Stomach (tissue), 7 donors: Measurements from ENCODE around the gene PLCD1.

DNA sequence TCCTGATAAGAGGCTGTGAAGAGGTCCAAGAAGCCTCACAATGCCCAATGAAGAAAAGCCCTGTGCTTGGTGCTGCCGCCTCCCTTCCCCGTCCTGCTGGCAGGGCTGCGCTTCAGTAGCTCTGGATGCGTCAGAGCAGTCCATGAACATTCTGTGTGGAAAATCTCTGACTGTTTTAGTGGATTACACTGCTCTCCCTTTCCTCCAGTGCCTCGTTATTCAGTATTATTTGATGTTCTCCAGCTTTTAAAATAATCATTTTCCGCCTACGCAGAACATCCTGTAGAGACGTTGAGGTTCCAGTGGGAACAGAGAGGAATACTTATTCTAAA, 39.7 kb downstream of the MLH1 start:
- PRO-cap = no peak
- RAMPAGE, long total RNA, 5 experiments = no peak in any of the 5 experiments
- RRBS = no CpG with 5 or more reads among the region's 8 CpGs

DNA sequence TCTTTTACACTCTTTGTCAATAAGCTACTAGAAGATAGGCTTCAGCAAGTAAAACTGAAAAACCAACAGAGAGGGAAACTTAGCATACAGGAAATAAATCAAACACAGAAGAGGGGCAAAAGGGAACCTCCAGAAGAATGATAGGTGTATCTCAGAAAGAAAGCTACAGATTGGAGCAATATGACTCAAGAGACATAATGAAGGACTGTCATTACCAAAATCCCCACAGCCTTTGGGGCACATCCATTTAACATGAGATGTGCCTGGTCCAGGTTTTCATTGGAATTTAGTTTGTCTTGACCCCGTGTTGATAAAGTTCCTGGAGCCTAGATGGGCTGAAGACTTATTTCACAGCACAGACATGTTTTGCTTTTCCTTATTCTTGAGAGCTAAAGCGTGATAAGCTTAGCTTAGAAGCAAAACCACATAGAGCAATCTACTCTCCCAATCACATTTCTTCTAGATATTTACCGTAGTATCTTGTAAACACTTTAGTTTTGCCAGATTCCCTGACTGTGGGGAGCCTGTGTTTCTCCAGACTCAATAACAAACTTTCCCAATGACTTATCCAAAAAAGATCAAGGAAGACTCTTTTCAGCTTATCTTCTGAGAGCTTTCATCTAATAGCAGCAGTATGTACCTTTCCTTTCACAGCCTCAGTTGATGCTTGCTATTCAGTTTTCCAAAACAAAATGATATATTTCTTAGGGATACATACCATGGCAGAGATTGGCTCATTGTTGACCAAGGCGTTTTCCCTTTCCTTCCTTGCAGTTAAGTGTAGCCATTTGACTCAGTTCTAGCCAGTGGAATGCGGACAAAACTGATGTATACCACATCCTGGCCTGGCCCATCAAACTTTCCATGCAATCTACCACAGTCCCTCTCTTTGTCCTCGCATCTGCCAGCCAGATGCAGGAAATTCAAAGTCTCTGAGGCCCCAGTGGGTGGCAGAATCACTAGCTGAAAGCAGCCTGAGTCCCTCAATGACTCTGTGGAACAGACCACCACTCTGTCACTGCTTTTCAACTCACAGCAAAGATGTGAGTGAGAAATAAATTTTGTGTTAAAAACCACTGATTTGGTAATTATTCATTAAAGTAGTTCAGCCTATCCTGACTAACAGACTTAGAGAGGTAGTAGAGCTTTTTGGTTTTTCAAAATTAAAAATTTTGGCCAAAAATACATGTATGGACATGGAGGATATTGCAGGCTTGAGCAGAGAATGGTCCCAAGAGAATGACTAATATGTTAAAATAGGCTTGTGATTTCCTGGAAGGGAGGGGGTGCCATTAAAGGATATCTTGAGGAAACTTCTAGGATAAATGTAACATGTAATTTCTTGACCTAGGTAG, 11.3 kb downstream of the LRRFIP2 start:
- PRO-cap = no peak
- RAMPAGE, long total RNA, 5 experiments = start-site peak on the minus strand in 1 of 5 experiments, centred at position 965 of the sequence, 5 reads per replicate
- RRBS = no CpG with 5 or more reads among the region's 6 CpGs

DNA sequence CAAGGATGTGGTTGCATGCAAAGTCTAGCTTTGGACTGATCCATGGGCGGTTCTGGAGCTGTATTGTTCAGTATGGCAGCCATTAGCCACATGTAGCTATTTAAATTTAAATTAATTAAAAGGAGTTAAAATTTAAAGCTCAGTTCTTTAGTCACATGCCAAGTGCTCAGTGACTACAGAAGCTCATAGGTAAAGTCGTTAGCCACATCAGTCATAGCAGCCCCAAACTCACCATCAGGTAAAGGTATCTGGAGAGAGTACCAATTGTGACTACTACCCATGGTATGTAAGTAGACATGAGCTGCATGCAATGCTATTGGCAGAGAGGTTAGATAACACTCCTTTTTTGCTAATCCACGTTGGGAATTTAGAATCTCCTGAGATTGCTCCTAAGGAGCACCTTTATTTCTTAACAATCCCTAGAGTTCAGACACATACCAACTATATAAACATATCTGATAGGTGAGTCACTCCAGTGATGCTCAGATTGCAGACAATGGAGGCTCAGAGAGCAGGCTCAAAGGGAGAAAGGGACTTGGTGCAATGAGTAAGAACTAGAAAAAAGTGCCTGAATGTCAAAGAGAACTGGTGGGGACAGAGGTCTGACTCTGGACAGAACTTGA, 21.8 kb upstream of the GOLGA4 start:
- PRO-cap = no peak
- RAMPAGE, long total RNA, 5 experiments = no peak in any of the 5 experiments
- RRBS = no CpG with 5 or more reads among the region's 3 CpGs

DNA sequence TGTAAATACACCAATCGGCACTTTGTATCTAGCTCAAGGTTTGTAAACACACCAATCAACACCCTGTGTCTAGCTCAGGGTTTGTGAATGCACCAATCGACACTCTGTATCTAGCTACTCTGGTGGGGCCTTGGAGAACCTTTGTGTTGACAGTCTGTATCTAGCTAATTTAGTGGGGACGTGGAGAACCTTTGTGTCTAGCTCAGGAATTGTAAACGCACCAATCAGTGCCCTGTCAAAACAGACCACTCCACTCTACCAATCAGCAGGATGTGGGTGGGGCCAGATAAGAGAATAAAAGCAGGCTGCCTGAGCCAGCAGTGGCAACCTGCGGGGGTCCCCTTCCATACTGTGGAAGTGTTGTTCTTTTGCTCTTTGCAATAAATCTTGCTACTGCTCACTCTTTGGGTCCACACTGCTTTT, 9.5 kb upstream of the GOLGA4 start:
- PRO-cap = no peak
- RAMPAGE, long total RNA, 5 experiments = no peak in any of the 5 experiments
- RRBS = no CpG with 5 or more reads among the region's 5 CpGs

- PRO-cap = no peak
- RAMPAGE, long total RNA, 5 experiments = start-site peak on the plus strand in 2 of 5 experiments, at chr3:37275509-37275603 at its widest, 11 to 14 reads per replicate
- RRBS = no CpG with 5 or more reads among the region's 14 CpGs
Measured at GRCh38 chr3:37275471-37275686, 32.3 kb downstream of the GOLGA4 start.

DNA sequence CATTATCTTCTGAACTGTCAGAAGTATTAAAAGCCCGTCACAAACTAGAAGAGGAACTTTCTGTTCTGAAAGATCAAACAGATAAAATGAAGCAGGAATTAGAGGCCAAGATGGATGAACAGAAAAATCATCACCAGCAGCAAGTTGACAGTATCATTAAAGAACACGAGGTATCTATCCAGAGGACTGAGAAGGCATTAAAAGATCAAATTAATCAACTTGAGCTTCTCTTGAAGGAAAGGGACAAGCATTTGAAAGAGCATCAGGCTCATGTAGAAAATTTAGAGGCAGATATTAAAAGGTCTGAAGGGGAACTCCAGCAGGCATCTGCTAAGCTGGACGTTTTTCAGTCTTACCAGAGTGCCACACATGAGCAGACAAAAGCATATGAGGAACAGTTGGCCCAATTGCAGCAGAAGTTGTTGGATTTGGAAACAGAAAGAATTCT, 80.9 kb downstream of the GOLGA4 start:
- PRO-cap = no peak
- RAMPAGE, long total RNA, 5 experiments = start-site peak on the plus strand in 3 of 5 experiments, centred at positions 29 to 313 of the sequence, 26 to 130 reads per replicate
- RRBS = no CpG with 5 or more reads among the region's 3 CpGs

GRCh38 chr3:37588698-37589331, 136.9 kb downstream of the ITGA9 start:
- PRO-cap = bidirectional peak, plus-strand start at chr3:37589062, minus-strand start at chr3:37588881
- RAMPAGE, long total RNA, 5 experiments = no peak in any of the 5 experiments
- RRBS = no CpG with 5 or more reads among the region's 8 CpGs

DNA sequence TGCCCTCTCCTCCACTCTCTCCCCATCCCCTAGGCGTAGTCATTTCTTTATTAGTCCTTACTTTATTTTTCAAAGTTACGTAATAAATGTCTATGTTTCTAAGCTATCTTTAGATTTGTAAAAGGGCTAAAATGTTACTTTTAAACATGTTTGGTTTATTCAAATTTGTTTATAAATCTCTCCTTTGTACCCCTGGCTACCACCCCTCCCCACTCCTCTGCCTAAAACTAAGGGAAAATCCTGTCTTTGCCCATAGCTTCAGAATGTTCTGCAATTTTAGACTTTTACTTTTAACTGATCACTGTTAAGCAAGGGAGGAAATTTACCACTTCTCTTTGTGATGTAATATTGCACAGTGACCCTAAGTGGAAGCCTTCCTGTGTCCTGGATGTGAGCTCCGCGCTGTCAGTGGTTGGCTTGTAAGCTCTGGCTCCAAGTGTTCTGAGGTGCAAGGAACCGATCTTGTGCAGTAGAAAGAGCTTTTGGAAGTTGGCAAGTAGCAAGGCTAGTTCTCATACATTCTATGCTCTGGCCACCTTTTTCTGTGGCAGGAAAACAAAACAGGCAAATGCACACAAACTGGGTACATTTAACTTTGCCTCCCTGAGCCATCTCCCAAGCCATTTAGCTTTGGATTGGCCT, 10.5 kb upstream of the VILL start:
- PRO-cap = no peak
- RAMPAGE, long total RNA, 5 experiments = start-site peak on the plus strand in 1 of 5 experiments, centred at position 276 of the sequence, 8 reads per replicate
- RRBS = no CpG with 5 or more reads among the region's 5 CpGs

- PRO-cap = no peak
- RAMPAGE, long total RNA, 5 experiments = start-site peak on the plus strand in 2 of 5 experiments, at chr3:37980742-37981191 at its widest, 23 to 48 reads per replicate
- RRBS = no CpG with 5 or more reads among the region's 14 CpGs
Measured at GRCh38 chr3:37980582-37981366, 9.8 kb upstream of the VILL start.

DNA sequence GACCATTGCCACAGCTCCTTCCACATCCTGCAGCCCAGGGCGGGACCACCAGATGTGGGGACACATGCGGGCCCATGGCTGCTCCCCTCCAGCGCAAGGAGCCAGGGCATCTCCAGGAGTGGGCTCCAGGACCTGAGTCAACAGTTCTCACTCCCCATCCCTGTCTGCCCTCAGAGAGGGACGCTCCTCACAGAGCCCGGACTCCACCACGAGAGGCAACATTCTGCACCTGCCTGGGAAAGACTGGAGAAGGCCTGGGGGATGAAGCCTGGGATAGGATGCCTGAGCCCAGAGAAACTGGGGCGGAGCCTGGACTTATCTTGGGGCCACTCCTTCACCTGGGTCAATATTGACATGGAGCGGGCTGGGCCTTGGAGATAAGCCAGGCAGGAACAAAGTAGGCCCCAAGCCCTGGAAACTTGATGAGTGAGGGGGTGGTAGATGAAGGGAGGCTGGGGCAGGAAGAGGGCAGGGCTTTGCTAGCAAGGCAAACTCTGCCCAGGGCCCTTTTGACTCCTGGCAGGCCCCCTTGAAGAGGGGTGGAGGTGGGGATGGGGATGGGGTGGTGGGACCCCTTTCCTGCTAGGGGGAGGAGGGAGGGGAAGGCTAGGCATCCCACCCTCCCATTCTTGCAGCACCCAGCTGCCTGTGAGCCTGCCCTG, 3.7 kb upstream of the VILL start:
- PRO-cap = bidirectional peak, plus-strand start at position 440 of the sequence, minus-strand start at position 245 of the sequence
- RAMPAGE, long total RNA, 5 experiments = start-site peak on the minus strand in 1 of 5 experiments, centred at position 216 of the sequence, 8 reads per replicate
- RRBS = no CpG with 5 or more reads among the region's 8 CpGs

DNA sequence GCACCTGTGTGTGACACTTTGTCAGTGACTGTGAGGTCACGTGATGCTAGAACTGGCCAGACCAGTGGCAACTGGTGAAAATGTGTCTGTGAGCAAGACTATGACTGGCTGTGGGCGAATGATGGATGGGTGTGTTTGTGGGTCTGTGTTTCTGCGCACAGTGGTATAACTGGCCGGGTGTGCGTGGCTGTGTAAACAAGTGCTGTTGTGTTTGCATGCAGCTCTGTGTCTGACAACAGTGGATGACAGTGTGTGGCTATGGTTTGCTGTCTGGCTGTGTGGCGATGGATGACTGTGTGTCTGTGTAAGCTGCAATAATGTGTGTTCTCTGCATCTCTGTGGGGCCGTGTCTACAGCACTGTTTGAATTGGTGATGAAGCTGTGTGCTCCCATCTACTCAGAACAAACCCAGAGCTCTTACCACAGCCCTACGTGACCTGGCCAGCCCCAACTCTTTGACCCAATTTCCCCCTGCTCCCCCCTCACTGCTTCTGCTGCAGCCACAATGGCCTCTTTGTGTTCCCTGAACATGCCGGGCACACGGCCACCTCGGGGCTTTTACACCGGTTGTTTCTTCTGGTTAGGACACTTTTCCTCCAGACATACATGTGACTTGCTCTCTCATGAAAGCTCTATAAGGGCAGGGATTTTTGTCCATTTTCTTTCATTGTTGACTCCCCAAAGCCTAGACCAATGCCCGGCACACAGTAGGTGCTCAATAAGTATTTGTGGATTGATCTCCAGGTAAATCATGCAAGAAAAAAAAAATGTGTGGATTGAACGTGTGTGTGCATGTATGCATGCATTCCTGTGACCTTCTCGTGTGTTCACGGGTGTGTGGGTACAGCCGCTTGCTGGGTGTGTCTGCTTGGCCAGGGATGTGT, 14.5 kb downstream of the VILL start:
- PRO-cap = unidirectional peak, minus-strand start at position 404 of the sequence
- RAMPAGE, long total RNA, 5 experiments = no peak in any of the 5 experiments
- RRBS = 29% methylated on average over 2 of the region's 17 CpGs

GRCh38 chr3:38007757-38008789, 17.5 kb downstream of the VILL start:
- PRO-cap = no peak
- RAMPAGE, long total RNA, 5 experiments = start-site peak on the minus strand in 1 of 5 experiments, at chr3:38008030-38008298 at its widest, 11 reads per replicate
- RRBS = no CpG with 5 or more reads among the region's 29 CpGs

DNA sequence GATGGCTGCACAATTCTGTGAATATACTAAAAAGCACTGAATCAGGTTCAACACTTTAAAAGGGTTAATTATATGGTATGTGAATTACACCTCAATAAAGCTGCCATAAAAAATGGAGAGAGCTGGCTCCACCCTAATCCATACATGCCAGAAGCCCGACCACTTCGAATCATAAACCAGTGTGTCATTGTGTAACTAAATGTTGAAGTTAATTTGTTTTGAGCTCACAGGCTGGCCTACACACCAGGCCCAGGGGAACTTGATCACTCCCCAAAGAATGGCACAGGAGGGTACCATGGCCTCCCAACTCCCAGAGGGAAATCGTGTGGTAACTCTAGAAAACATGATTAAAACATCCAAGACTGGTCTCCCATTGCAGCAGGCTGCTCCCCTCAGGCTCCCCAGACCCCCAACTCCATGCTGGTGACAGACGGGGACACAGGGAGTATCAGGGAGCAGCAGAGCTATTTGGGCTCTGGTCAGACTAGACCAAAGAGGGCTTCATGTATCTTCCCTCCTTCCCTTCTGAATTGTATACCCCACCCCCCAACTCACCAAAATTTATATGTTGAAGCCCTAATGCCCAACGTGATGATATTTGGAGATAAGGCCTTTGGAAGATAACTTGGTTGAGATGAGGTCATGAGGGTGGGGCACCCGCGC, 13.8 kb downstream of the PLCD1 start:
- PRO-cap = no peak
- RAMPAGE, long total RNA, 5 experiments = no peak in any of the 5 experiments
- RRBS = no CpG with 5 or more reads among the region's 7 CpGs

GRCh38 chr3:38029455-38030319, at the start of gene PLCD1:
Gene PLCD1, minus strand, starts transcription at chr3:38029642.
- PRO-cap = bidirectional peak, plus-strand start at chr3:38029844, minus-strand start at chr3:38029642
- RAMPAGE, long total RNA, 5 experiments = start-site peak on the minus strand in 1 of 5 experiments, at chr3:38029553-38029702 at its widest, 15 to 29 reads per replicate
- RRBS = 2% methylated on average over 45 of the region's 77 CpGs

DNA sequence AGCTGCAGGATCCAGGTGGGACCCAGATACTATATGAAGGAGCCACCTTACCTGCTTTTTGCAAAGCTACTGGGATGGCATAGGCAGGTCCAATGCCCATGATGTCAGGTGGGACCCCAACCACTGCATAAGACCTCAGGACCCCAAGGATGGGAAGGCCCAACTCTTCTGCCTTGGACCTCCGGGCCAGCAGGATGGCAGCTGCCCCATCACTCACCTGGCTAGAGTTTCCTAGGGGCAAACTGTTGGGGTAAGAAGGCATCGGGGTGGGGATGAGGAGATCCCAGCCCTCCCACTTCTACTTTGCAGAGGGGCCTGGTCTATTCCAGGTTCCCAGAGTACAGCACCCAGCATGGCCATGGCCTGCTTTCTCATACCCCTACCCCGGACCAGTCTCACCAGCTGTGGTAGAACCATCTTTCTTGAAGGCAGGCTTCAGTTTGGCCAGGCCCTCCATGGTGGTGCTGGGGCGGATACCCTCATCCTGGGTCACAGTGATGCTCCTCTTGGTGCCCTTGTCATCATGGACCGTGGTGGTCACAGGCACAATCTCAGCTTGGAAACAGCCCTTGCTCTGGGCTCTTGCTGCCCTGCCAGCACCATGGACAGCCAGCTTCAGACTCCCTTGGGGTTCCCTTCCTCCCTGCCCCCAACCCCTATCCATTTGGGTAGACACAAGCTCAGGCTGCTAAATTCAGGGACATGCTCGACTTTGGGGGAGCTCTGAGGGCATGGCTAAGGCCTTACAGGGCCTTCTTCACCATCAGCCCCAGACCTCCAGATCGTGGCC, 10.6 kb downstream of the ACAA1 start:
- PRO-cap = no peak
- RAMPAGE, long total RNA, 5 experiments = start-site peak on the minus strand in 3 of 5 experiments, centred at positions 134 to 257 of the sequence, 21 to 23 reads per replicate
- RRBS = no CpG with 5 or more reads among the region's 7 CpGs

DNA sequence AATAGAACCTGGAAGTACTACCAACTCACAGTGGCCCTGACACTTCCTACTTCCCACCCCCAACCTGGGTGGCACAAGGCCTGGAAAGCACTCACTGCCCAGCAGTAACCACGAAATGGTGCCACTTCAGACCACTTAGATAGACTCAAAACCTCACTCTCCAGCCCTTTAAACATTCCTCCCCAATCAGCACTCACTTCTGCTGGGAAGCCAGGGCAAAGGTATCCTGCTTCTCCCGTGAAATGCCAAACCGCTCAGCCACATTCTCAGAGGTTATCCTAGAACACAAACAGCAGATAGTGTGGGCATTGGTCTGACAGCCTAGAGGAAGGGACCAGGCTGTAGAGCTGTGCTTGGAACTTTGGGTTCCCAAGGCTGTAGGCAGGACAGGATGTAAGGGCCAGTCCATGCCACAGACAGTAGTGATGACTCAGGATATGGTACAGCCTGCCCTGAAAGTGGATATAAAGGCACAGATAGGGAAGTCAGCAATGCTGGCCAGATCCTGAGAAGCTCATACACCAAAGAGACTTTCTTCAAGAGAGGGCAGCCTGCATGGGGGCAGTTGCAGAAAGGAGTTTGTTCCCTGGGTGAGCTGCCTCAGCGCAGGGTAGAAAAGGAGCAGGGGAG, 9.2 kb downstream of the ACAA1 start:
- PRO-cap = no peak
- RAMPAGE, long total RNA, 5 experiments = start-site peak on the minus strand in 2 of 5 experiments, centred at positions 123 to 266 of the sequence, 13 to 44 reads per replicate
- RRBS = no CpG with 5 or more reads among the region's 4 CpGs

DNA sequence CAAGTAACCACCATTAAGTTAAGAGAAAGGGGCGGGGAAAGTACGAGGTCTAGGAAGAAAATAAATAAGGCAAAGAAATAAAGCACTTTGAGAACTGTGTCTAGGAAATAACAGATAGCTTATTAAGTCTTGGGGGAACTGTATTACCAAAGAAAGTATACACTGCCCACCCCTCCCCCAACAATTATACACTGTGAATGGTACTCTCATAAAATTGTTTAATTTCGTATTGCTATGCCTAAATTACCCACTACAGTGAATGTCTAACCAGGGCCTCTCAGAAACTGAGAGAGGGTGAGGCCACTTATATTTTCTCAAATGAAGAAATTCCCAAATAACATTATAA, 3.8 kb upstream of the ACVR2B start:
- PRO-cap = no peak
- RAMPAGE, long total RNA, 5 experiments = no peak in any of the 5 experiments
- RRBS = no CpG with 5 or more reads among the region's 3 CpGs

- PRO-cap = no peak
- RAMPAGE, long total RNA, 5 experiments = no peak in any of the 5 experiments
- RRBS = no CpG with 5 or more reads among the region's 2 CpGs
Measured at GRCh38 chr3:38519559-38519880, 23.4 kb downstream of the EXOG start.

GRCh38 chr3:38815870-38816202, 181 bp downstream of the SCN10A start:
- PRO-cap = no peak
- RAMPAGE, long total RNA, 5 experiments = no peak in any of the 5 experiments
- RRBS = no CpG with 5 or more reads among the region's 4 CpGs

DNA sequence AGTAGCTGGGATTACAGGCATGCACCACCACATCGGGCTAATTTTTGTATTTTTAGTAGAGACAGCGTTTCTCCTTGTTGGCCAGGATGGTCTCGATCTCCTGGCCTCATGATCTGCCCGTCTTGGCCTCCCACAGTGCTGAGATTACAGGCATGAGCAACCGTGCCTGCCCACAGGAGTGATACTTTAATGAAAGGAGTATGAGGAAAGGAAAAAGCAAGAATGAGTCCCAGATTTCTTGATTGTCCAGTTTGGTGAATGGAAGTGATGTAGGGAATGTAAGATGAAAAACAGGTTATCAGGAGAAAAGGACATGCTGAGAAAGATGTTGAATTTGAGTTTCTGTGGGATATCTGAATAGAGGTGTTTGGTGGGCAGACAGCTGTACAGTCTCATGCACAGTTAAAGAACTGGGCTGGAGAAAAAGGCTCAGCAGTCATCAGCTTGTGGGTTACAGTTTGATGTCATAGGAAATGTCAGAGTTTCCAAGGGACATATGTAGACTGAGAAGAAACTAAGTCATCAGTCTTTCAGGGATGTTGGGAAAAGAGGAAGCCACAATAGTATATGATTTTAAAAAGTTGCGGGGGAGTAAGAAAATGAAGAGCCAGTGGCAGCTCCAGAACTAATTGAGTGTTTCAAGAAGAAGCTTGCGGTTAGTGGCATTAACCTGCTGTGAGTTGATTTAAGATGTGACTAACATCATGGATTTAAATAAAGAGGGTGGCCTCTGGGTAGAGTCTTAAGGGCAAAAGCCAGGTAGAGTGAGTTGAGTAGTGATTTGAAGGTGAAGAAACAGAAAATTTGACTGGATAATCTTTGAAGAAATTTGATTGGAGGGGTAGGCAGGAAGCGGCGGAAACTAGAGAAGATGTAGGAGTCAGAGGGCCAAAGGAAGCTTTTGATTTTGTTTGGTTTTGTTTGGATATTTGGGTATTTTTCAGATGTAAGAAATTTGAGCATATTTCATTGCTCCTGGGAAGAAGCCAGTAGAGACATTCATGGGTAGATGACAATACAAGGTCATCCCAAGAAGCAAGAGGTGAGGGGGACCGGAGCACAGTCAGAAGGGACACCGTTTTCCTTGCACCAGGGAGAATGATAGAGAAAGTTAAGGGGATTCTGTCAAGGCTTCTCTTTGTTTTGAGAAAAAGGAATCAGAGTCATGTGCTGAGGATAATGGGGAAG, 24.6 kb downstream of the GORASP1 start:
- PRO-cap = no peak
- RAMPAGE, long total RNA, 5 experiments = no peak in any of the 5 experiments
- RRBS = no CpG with 5 or more reads among the region's 11 CpGs